Measurements from ENCODE around the genes F8A1 and TMLHE.

- PRO-cap, 2 experiments = no peak in any of the 2 experiments
Observed at GRCh38 chrX:154886093-154886469, at the start of gene F8A1. F8A1 (plus strand) TSS chrX:154886355.

GRCh38 chrX:154929892-154930275 lies 43.7 kb downstream of the F8A1 start:
- PRO-cap, 2 experiments = no peak in any of the 2 experiments

- PRO-cap, 2 experiments = no peak in any of the 2 experiments
Observed at GRCh38 chrX:155049899-155050348, 21.0 kb downstream of the CMC4 start.

DNA sequence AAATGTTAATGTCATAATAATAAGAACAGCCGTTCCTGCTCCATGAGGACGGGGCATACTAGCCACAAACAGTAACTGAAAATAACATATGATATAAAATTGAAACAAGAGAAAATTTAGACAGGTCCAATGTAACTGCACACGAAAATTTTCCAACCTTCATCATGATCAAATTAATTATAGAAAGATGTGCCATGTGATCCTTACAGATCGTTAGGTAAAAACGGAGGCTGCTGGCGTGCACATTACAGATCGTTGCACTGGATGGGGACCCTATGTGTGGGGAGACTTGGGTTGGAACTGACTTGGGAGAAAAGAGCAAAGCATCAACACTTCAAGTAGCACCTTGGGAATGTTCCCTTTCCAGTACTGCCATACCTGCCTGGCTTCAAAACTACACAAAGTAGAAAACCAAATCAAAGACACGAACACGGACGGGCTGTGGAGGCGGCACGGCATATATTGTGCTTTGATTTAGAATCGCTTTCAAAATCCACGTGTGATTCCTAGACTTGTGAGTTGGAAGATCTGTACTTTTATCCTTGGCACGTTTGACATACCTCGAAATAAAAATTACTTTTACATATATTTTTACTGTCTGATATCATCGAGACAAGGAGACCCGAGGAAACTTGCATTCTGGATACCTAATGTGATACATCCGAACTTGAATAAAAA lies 919 bp downstream of the CMC4 start:
- PRO-cap, 2 experiments = no peak in any of the 2 experiments

DNA sequence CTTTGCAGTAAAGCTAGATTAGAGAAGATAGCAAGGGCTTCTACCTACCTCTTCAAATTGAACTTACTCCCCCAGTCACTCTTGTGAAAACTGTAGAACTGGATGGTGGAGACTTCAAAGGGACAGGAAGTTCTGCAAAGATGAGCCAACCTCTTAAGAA lies 27.6 kb upstream of the VBP1 start:
- PRO-cap, 2 experiments = no peak in any of the 2 experiments

DNA sequence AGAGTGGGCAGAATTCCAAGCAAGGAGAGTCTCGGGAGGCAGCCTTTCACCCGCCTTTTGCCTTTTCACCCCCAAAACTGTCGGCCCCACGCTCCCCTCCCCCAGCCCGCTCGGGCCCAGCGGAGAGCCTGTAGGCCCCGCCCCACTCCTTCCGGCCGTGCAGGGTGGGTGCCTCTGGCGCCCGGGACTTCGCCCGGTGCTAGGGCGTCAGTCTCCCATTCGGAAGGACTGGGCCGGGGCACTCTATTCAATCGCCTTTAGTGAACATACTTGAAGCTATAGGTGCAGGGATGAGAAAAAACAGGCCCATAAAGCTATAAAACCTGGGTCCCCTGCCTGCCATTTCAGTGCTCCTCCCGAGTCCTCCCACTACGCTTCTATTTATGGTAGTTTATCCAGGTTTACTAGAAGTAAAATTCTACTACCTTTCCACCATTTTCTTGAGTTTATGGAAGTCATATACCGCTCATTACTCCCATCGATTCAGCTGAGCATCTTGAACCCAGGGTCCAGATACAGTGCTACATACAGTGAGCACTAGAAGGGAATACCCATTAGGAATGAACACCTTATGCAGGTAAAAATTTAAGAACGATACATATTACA lies at the start of gene TMLHE:
TMLHE (minus strand) TSS at position 130 of the 606 bp plus-strand sequence.
- PRO-cap, 2 experiments = peak in 2 of 2 experiments; most common plus-strand start position 218 of the sequence (in 2); most common minus-strand start position 112 of the sequence (in 1)

GRCh38 chrX:155683618-155684345 lies 71.0 kb upstream of the TMLHE start:
- PRO-cap, 2 experiments = no peak in any of the 2 experiments

- PRO-cap, 2 experiments = no peak in any of the 2 experiments
Observed at GRCh38 chrX:155768213-155768753, 112.9 kb upstream of the VAMP7 start.

Measured in Colon Carcinoma Metastatic in the Lung (tissue), 2 donors.